Frontal cortex (tissue), 2 donors: ENCODE measurements around a stretch of chr7.

DNA sequence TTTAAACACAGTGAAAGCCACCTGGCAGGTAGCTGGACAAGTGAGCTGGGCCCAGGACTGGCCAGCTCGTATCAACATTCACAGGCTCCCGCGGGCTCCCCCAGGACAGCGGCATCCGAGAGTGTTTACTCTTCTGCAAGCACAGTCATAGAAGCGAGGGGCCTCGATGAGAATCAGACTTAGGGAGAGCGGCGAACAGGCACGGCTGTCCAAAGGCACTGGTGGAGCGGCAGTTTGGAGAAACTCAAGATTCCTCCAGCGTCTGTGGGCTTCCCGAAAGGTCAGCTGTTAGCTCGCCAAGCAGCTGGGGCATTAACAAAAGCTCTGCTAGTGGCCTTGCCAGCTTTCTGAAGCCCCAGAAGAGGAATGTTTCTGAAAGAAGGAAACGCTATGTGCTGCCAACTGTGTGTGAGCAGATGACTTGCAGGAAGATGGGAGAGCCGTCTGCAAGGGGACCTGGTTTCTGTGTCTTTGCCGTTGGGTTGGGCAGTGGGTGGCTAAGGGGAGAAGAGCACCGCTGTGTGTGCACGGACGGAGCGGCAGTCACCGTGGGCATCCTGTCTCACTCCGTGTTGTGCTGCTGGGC, 41.9 kb downstream of the AMZ1 start:
- RAMPAGE, long total RNA, result no peak

GRCh38 chr7:2763762-2763978, 75.7 kb downstream of the AMZ1 start:
- RAMPAGE, long total RNA, result no peak

- RAMPAGE, long total RNA, result no peak
These were observed 59.4 kb downstream of the GNA12 start for GRCh38 chr7:2784529-2785349.

- RAMPAGE, long total RNA, result no peak
These were observed 49.3 kb downstream of the GNA12 start for GRCh38 chr7:2794648-2795392.

DNA sequence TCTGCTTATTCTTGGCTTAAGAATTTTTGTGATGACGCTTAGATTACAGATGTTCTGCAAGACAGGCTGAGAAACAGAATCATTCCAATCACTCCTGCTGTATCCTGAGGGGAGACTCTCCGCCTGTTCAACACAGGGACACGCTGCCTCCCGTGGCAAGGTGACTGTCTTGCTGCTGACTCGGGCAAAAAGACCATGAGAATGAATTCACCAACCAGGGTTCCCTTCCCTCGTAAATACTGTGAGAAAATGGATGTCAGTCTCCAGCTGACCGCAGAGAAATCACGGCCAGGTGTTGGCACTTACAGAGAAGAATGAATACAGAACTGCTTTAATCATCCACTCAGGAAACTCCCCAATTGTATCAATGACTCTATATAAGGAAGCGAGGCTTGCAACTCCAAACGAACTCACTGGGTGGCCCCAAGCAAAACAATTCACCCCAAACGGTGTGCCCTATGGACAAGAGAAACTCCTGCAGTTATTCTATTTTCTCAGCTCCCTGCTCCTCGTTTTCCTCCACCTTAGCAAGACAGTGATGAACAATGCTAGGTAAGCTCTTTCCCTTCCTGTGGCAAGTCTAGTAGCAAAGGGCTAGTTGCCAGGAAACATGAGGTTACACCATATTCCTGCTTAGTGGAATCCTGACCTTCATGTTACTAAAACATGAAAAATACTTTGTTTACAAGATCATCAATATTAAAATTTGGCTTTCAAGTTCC, 22.8 kb downstream of the GNA12 start:
- RAMPAGE, long total RNA, result no peak

GRCh38 chr7:2998756-2999140, 44.9 kb downstream of the CARD11 start:
- RAMPAGE, long total RNA, result no peak

- RAMPAGE, long total RNA, result no peak
These were observed 69.9 kb downstream of the SDK1 start for GRCh38 chr7:3370674-3371665.

DNA sequence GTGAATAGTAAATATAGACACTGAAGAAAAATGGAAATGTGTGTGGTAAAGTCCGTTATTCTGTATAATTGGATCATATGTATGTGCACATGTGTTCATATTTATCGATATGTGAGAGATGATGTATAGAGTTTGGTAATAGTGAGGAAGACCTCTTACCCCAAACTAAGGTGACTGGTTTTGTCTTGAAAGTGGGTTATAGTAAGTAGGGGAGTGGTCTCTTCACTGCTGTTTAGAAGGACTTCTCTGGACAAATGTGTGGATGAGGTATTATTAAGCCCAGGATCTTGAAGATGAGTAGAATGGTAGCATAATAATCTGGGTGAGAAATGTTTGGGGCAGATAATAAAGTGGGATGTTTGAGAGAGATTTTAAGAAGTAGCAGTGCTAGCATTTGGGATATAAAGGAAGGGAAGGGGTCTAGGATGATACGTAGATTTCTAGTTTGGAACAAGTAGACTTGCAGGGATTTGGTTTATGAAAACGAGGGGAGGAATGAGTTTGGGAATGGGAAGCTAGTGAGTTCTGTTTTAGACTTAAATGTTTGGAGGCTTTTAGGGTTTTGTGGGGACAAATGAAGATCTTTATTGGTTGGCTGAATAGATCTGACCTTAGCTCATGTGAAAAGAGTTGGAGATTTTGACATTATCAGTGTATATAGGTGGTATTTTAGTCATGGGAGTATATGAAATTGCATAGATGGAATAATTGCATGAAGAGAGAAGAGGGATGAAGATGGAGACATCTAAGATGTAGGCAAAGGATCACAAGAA, 149.2 kb downstream of the SDK1 start:
- RAMPAGE, long total RNA, result no peak

DNA sequence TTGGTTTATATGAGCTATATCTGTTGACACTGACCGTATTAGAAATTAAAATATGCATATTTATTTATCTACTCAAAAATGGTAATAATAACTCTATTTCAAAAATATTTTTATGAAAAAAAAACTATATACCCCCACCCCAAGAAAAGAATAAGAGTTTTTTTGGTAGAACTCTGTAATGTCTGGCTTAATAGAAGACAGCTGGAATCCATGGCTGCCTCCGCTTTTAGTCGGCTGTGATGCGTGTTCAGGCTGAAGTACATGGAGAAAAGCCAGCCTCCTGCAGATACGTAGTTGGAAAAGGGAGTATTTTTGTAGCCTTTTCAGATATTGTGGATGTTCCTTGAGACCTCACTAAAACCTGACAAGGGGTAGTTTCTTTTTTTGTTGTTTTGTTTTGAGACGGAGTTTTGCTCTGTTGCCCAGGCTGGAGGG, 9.9 kb downstream of the FOXK1 start:
- RAMPAGE, long total RNA, result no peak

- RAMPAGE, long total RNA, result no peak
These were observed 42.6 kb downstream of the FOXK1 start for GRCh38 chr7:4724552-4725255.

- RAMPAGE, long total RNA, result no peak
These were observed 44.0 kb downstream of the FOXK1 start for GRCh38 chr7:4726038-4726457.

DNA sequence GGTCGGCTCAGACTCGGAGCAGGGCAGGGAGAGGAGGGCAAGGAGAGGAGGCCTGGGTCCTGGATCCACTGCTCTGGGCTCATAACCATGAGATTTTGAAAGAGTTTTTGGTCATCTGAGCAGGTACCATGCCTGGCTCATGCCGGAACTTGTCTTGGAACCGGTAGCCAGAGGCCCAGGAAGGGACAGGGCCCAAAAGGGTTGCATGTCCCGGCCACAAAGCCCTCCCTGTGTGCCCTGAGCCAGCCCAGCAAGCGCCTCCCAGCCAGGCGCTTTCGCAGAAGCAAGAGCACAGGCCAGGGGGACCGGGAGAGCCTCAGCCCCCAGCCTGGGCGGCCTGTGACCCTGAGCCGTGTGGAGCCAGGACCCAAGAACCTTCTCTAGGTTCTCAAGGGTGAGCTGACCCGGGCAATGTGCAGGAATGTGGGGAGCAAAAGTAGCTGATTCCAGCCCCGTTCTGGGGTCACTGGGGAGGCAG, 10.3 kb upstream of the AP5Z1 start:
- RAMPAGE, long total RNA, result no peak

GRCh38 chr7:4835583-4836178, 26.1 kb downstream of the PAPOLB start:
- RAMPAGE, long total RNA, result no peak

- RAMPAGE, long total RNA, result no peak
These were observed 23.9 kb downstream of the PAPOLB start for GRCh38 chr7:4837721-4838558.

GRCh38 chr7:5143771-5144321, 46.2 kb upstream of the WIPI2 start:
- RAMPAGE, long total RNA, result no peak

GRCh38 chr7:5222427-5223172, 32.6 kb downstream of the WIPI2 start:
- RAMPAGE, long total RNA, result no peak

DNA sequence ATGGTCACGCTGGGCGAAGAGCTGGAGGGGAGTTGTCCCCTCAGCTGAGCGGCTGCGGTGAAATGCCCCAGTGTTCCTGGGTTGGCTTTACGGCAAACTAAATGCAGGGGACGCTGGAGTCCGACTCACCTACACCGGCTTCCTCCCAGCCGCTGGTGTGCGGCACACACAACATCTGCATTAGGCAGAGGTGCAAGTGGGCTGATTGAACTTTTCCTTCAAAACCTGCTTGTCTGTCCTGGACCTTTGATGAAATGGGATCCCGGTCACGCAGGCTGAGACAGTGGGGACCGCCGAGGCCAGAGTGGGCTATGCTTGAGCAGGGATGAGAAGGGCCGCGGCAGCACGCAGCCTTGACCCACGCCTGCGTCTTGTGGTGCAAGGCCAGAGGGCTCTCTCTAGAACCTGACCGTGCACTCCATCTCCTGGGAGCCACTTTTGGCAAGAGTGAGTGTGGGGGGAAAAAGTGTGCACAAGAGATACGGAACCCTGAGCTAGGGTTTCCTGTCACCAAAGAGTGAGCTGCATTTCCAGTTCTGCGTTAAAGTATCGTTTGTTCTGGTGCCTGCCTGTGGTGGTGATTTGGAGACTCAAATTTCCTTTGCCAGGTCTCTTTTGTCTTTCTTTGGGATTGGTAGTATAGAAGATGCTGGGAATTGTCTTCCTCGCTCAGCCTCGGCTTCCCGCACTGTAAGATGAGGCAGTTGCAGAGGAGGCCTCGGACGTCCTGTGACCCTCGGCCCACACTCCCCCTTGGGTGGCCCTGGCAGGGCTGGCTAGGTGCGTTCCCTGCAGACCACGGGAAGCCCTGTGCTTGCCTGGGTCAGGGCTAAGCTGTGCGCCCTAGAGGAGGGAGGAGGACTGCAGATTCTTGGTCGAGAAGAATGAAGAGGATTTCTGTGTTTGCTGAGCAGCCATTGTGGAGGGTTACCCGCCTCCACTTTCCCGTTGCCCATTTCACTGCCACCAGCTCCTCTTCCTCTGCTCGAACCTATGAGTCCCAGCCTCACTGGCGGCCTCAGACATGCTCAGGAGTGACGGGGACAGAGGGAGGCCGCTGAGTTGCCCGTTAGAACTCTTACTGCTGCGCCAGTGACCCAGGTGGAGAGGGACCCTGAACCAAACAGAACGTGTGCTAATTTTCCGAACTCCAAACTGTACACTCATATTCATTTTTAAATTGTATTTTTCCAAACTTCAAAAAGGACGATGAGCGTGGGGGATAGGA, 42.7 kb downstream of the WIPI2 start:
- RAMPAGE, long total RNA, result no peak

GRCh38 chr7:5313062-5313632, 30.4 kb downstream of the SLC29A4 start:
- RAMPAGE, long total RNA, result no peak

- RAMPAGE, long total RNA, result no peak
These were observed 61.0 kb downstream of the TNRC18 start for GRCh38 chr7:5362662-5363085.

DNA sequence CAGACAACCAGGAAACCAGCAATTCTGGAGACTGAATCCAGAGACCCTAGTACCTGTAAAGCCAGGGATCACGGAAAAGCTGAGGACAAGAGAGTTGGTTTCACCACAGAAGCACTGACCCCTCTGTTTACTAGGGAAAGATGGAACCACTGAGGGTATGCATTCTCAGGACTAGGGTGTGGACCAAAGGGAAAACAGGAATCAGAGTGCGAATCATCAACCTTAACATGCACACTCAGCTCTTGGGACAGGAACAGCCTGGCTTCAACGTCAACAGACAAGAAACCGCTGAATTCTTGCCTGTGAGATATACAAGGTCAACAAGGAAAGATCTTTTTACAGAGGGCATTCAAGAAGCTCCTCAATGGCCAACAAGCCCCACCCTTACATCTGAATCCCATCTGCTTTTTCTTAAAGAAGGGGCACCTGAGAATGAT, 14.9 kb downstream of the TNRC18 start:
- RAMPAGE, long total RNA, result no peak